ENCODE measurements around a stretch of chr3.

DNA sequence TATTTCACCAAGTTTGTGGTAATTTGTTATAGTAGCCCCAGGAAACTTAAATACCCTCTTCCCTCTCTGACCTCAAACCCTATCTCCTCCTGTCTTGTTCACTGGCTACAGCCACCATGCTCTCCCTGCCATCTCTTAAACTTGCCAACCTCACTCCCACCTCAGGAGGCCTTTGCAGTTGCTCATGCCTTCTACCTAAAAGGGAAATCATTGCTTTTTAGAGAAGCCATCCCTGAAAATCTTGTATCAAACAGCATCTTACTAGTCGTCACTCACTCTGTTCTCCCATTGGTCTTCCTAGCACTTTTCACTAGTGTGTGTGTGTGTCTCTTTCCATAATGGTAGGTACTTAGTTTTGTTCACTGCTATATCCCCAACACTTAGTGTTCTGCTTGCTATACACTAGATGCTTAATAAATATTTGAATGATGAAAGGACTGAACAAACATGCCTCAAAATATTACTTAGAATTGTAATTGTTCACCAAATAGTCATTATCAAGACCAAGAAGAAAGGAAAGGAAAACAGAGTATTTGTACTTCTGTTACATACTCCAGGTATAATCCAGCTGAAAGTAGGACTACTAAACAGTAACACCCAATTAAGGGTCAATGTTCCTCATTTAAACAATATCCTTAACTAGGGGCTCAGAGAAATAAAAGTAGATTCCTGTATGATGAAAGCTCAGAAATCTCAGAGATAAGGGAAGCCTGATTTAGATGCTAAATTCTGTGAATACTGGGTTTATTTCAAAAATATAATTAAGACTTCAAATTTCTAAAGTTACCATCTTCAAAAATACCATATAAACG is 39.8 kb downstream of the NGLY1 start:
- PRO-cap: no peak

GRCh38 chr3:25781458-25781986 is 1.7 kb downstream of the NGLY1 start:
- PRO-cap: unidirectional peak, plus-strand start at chr3:25781820

GRCh38 chr3:27027097-27027494 is 342.1 kb downstream of the NEK10 start:
- PRO-cap: no peak

DNA sequence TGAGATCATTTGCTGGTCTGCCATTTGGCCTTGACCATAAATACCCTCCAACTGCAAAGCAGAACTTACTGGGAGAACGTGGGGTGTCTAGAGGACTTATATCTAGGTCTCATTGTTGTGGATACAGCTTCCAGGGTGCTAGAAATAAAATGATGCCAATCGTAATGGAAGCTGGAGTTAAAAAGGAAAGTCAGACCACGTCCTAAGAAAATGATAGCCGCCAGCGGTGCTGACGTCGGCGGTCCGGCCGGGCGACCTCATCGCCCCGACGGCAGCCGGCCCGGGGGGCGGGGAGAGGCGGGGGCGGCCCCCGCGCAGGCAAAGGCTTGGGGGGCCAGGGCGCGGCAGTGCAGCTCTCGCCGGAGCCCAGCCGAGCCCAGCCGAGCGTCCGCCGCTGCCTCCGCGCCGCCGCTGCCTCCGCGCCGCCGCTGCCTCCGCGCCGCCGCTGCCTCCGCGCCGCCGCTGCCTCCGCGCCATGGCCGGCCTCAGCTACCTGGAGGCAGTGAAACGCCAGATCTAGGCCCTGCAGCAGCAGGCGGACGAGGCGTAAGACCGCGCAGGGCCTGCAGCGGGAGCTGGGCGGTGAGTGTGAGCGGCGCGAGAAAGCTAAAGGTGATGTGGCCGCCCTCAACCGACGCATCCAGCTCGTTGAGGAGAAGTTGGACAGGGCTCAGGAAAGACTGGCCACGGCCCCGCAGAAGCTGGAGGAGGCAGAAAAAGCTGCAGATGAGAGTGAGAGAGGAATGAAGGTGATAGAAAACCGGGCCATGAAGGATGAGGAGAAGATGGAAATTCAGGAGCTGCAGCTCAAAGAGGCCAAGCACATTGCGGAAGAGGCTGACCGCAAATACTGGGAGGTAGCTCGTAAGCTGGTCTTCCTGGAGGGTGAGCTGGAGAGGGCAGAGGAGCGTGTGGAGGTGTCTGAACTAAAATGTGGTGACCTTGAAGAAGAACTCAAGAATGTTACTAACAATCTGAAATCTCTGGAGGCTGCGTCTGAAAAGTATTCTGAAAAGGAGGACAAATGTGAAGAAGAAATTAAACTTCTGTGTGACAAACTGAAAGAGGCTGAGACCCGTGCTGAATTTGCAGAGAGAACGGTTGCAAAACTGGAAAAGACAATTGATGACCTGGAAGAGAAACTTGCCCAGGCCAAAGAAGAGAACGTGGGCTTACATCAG is 89.2 kb downstream of the EOMES start:
- PRO-cap: unidirectional peak, plus-strand start at position 321 of the sequence; bidirectional peak, plus-strand start at position 502 of the sequence, minus-strand start at position 378 of the sequence; unidirectional peak, plus-strand start at position 872 of the sequence

- PRO-cap: no peak
Observed at GRCh38 chr3:27720621-27721376, 1.3 kb downstream of the EOMES start.

DNA sequence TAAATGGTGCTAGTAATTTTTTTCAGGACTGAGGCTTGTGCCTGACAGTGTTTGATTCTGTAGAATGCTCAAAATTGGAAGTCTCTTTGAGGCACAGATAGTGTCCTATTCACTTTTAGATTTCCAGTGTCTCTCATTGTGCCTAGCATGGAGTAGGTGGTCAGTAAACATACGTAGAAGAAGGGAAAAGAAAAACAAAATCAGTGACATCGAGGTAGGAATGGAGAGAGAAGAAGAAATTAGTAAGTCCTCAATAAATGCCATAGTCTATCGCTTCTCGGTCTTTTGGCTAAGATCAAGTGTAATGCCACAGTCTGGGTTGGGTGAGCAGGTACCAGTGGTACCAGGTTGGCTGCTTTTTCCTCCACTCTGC is 120.9 kb upstream of the EOMES start:
- PRO-cap: no peak

- PRO-cap: bidirectional peak, plus-strand start at chr3:27881778, minus-strand start at chr3:27881623
Observed at GRCh38 chr3:27881353-27881946, 159.3 kb upstream of the EOMES start.

- PRO-cap: no peak
Observed at GRCh38 chr3:28199491-28200177, 41.8 kb upstream of the CMC1 start.

DNA sequence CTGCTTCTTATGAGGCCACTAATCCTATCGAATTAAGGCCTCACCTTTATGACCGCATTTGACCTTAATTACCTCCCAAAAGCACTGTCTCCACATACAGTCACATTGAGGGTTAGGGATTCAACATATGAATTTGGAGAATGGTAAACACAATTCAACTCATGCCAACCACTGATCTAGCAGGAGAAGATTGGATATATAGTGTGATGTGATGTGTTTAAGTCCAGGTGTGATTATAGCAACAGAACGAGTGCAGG is 8.5 kb downstream of the CMC1 start:
- PRO-cap: no peak

- PRO-cap: no peak
Observed at GRCh38 chr3:28777555-28778162, 429.0 kb upstream of the AZI2 start.

DNA sequence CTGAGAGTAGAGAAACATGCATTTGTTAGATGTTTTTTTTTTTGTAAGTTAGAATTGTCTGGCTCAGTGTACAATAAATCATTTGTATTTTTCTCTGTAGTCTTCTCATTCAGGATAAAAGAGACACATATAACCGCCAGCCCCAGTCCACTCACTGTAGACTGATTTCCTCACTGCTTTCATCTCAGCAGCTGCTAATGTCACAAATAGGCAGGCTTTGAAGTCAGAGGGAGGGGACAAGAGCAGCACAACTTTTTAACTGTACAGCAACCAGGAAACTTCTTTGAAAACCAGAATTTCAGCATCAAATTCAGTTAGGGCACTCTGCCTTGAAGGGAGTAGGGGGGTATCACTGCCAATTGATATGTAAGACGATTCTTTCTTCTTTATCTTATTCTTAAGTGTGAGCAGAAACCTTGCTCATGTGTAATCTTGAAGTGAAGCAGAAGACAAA is 140.1 kb upstream of the RBMS3 start:
- PRO-cap: no peak

GRCh38 chr3:29282521-29283711 is 2.0 kb downstream of the RBMS3 start:
- PRO-cap: bidirectional peak, plus-strand start at chr3:29282579, minus-strand start at chr3:29282562; bidirectional peak, plus-strand start at chr3:29282844, minus-strand start at chr3:29282796

DNA sequence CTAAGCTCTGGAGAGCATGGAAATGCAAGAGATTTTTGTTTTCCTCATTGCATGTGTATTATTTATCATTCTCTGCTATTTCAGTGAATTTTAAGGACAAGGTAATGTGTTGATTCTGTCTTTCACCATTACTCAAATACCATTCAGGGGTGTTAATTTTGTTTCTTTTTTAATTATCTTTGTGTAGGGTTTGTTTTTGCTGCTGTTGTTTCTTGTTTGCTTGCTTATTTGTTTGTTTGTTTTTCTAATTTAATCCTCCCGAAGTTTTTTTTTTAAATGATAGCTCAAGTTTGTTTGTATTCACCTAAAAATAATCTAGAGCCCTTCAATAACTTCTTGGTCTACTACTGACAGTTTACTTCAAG is 131.7 kb upstream of the TGFBR2 start:
- PRO-cap: unidirectional peak, minus-strand start at position 273 of the sequence

DNA sequence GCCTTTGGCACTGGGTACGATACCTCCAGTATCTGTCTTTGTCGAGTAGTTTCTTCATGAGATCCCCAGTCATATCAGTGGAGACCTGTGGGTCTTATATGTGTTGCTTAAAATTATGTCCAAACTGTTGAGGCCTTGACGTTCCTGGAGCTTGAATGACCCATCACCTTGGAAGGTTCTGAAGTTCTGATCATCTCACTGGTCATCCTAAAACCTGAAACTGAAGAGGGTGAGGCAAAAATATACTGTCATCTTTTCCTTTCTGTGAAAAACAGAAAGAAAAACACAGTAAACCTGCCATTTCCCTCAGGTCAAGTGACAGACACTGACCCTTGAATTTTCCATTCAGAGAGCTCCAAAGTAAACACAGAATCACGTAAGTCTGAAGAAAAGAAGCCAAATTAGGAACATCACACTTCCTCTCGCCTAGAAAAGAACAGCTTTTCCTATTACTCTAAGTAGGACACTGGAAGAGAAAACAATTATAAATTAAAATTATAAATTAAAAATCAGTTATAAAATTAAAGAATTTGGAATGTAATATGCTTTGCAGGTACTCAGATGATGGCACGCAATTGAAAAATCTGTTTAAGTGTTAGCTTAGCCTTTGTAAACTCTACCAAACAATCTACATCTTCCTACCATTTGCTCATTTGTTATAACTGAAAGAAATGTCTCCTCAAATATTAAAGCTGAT is 78.7 kb upstream of the TGFBR2 start:
- PRO-cap: unidirectional peak, minus-strand start at position 222 of the sequence

DNA sequence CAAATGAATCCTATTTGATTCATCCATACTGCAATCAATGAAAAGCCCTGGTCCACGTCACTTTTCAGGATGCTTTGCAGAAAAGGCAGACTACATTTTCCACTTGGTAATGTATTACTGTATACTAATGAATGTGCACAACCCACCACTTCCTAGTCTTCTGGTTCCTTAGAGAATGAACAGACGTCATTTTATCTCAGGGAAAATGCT is 53.5 kb upstream of the TGFBR2 start:
- PRO-cap: unidirectional peak, minus-strand start at position 65 of the sequence

DNA sequence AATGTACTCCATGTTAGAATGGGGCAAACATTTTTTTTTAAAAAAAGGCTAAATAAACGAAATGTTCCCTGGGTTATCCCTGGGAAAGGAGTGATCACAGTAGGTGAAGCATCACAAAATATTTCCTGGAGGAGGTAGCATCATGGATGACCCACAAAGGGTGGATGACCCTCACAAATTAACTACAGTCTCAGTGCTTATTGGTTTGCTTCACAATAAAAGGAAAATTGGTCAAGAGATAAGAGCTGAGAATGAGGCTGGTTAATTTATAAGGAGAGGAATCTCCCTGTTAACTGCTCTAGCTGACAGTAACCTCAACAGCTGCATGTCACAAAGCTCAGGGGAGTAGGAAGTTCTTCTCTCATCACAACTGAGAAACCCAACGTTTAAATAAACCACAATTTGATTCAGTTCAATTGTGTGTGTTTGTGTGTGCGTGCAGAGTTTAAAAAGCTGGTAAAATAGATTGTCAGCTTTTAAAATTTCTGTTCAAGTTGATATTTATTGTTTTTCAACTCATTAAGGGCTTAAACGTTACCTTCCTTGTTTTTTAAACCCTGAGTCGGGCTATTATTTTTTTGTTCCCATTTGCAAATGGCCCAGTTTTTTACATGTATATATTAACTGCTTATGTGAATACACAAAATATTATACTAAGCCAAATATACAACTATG is 3.5 kb upstream of the TGFBR2 start:
- PRO-cap: no peak

DNA sequence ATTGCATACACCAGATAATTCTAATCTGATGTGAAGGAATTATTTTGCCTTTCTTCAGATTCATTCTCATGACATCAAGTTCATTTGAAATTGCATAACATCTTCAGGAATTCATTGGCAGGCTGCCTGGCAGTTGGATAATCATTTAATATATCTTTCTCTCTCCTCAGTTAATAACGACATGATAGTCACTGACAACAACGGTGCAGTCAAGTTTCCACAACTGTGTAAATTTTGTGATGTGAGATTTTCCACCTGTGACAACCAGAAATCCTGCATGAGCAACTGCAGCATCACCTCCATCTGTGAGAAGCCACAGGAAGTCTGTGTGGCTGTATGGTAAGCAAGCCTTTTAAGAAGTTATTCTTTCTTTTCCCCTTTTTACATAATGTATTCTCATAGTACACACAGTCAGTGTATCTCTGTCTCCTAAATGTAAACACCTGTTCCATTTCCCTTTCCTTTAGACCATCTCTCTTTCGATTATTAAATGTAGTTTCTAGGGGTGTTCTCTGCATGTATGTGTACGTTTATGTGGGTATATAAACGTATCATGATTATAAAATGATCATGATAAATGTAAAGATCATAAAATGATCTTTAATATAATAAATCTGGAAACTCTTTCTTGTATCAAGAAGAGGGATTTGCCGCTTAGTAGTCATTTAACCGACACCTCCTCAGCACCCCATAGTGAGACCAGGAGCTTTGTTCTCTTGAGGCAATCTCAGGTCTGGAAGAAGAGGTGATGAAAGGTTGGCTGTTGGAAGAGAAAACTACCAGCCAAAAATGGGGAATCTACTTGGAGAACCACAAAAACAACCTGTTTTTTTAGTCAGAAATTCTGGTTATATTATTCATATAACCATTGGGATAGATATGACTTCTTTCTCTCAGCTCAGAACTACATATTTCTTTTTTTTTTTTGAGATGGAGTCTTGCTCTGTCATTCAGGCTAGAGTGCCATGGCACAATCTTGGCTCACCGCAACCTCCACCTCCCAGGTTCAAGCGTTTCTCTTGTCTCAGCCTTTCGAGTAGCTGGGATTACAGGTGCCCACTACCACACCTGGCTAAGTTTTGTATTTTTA is 38.5 kb downstream of the TGFBR2 start:
- PRO-cap: bidirectional peak, plus-strand start at position 318 of the sequence, minus-strand start at position 326 of the sequence

DNA sequence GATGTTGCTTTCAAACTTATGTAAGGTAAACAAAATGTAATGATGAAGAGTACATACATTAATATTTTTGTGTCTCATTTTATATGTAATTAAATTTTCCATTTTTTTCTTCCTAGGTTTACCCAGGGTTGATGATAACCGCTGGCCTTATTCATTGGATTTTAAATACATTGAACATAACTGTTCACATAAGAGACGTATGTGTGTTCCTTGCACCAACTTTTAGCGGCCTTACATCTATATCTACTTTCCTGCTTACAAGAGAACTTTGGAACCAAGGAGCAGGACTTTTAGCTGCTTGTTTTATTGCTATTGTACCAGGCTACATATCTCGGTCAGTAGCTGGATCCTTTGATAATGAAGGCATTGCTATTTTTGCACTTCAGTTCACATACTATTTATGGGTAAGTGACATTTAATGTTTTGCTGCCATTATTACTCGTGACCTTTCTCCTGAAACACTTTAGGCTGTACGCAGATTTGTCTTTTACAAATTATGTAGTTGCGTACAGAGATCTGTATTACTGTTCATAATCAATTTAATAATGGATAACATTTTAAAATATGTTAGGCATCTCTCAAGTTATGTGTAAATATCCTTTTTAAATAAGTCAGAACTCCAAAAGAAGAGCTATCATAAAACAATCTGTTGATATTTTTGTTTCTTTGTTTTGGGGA is 47.1 kb downstream of the STT3B start:
- PRO-cap: no peak

DNA sequence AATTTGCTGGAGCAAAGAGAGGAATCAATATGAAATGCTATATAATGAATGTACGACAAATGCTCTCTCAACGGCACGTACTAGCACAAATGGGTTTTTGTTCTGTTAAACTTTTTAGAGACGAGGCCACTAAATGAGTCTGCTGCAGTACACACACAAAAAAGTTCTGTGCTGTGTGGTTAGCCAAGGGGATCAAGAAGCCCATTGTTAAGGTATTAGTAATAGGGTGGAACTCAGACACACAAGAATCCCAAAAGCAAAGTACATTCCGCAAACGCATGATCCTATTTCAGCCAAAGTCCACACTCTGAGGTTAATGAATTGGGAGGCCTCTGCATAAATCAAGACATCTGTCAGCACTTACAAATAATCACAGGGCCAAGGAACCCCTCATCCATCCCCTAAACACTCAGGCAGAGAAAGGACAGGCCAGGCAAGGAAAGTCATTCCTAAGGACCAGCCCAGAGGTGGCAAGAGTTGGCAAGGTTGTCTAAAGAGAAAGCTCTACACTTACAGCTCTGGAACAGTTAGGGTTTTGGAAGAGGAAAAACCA is 12.1 kb downstream of the OSBPL10 start:
- PRO-cap: no peak

DNA sequence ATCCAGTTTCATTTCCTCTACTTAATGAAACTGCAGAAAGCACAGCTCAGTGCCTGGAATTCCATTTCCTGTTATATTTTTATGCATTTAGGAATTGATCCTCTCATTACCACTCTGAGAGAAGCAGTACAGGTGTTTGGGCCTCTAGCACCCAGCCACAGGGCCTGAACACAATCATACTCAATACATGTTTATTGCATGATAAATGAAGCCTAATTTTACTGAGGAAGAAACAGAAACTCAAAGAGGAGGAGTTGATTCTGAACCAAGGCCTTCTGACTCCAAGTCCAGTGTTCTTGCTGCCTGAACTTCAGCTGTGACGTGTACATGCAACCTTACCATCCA is 4.5 kb downstream of the ZNF860 start:
- PRO-cap: no peak